ENCODE measurements around a stretch of chr12.

- RRBS, result no CpG with 5 or more reads among the region's 3 CpGs
Observed at GRCh38 chr12:45971979-45972413, 18.4 kb downstream of the SCAF11 start.

- RRBS, result 1% methylated on average over 23 of the region's 42 CpGs
Observed at GRCh38 chr12:45989652-45990168, 664 bp downstream of the SCAF11 start.

GRCh38 chr12:46159972-46160442, 108.8 kb downstream of the SLC38A1 start:
- RRBS, result no CpG with 5 or more reads among the region's 6 CpGs

DNA sequence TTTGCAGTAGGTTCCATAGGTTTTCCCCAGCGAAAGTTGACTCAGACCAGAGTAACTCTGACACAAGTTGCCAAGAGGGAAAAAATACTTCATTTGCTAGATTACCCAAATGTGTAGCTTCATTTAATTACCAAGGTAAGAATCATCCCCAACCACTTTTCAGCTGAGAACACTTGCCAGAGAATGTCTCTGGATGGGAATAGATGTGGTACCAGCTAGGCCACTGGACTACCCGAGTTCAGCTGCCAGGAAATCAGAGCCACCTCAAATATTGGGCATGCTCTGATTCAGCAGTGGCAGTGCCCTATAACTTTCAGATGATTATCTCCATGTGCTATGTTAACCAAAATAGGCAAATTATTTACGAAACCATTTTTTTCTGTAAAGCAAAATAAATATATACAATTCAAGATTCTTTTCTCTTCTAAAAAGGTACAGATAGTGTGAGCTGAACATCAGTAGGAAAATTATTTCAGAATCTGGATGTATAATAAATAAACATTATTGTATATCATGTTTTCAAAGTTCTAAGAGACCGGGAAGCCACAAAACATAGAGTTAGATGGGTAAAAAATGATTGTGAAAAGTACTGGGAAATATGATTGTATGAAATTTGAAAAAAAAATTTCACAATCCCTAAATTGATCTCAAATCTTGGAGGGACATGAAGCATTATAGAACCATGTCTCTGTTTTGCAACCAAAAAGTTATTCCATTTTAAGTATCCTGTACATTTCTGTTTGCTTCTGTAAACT, 80.5 kb downstream of the SLC38A1 start:
- RRBS, result no CpG with 5 or more reads among the region's 4 CpGs

DNA sequence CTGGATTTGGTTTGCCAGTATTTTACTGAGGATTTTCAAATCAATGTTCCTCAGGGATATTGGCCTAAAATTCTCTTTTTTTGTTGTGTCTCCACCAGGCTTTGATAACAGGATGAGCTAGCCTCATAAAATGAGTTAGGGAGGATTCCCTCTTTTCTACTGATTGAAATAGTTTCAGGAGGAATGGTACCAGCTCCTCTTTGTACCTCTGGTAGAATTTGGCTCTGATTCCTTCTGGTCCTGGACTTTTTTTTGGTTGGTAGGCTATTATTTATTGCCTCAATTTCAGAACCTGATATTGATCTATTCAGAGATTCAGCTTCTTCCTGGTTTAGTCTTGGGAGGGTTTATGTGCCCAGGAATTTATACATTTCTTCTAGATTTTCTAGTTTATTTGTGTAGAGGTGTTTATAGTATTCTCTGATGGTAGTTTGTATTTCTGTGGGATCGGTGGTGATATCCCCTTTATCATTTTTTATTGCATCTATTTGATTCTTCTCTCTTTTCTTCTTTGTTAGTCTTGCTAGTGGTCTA, 76.5 kb downstream of the SLC38A1 start:
- RRBS, result no CpG with 5 or more reads among the region's 1 CpG

- RRBS, result no CpG with 5 or more reads among the region's 12 CpGs
Observed at GRCh38 chr12:46267906-46268045, 1.1 kb downstream of the SLC38A1 start.

DNA sequence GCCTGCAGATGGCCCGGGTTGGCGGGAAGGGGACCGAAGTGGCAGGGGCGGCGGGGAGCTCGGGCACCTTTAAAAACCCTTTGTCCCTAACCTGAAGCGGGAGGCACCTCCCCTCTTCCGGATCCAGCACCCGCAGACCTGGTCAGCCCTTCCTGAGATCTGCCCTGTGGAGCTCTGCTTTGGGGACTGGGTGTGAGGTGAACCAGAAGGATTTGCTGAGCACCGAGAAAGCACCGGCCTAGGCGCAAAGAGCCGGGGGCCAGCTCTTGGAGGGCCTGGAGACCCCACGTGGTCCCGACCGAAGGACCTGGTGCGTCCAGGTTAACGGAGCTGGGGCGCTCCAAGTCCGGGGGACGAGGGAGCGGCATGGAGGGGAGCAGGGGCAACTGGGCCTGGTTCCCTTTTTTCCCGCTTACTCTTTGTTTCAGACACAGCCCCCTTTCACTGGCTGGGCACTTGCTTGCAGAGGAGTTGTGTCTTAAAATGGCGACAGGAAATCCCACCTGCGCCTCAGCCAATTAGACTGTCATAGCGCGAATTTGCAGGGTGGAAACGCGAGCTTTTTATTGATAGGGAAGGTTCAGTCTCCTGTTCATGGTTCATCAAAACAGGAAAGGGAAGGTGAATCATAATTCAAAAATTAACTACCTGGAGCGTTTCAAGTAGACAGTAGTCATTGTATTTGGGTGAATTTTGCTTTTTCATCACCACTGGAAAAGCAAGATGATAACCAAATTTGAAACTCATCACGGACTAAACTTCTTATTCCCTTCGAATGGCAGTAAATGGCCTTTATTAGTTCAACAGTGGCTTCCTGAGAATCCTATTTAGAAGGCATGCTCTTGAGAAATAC, 947 bp upstream of the SLC38A1 start:
- RRBS, result 12% methylated on average over 15 of the region's 32 CpGs

- RRBS, result no CpG with 5 or more reads among the region's 7 CpGs
Observed at GRCh38 chr12:46357096-46357871, 15.3 kb downstream of the SLC38A2 start.

GRCh38 chr12:46363702-46364777, 8.5 kb downstream of the SLC38A2 start:
- RRBS, result no CpG with 5 or more reads among the region's 11 CpGs

GRCh38 chr12:46376562-46377081, 4.0 kb upstream of the SLC38A2 start:
- RRBS, result no CpG with 5 or more reads among the region's 2 CpGs

DNA sequence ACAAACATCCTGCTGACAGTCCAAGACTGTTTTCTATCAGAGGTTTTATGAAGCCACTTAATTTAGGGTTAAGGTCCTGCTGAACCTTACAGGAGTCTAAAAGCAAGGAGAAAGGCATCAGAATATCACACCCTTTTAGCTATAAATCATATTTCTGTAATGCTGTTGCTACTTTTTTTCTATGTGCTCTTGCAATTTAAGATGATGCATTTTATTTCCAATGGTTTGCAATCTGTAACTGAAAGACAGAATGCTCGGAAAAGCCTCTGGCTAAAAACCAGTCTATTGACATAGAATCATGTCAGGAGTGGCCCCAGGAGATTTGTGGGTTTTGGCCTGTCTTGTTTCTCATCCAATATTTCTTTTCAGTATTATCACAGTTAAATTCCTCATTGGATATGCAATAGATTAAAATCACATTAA, 18.9 kb upstream of the SLC38A2 start:
- RRBS, result no CpG with 5 or more reads among the region's 1 CpG

GRCh38 chr12:46402936-46403614, 30.5 kb upstream of the SLC38A2 start:
- RRBS, result no CpG with 5 or more reads among the region's 3 CpGs

GRCh38 chr12:46494321-46494928, 121.9 kb upstream of the SLC38A2 start:
- RRBS, result no CpG with 5 or more reads among the region's 1 CpG

DNA sequence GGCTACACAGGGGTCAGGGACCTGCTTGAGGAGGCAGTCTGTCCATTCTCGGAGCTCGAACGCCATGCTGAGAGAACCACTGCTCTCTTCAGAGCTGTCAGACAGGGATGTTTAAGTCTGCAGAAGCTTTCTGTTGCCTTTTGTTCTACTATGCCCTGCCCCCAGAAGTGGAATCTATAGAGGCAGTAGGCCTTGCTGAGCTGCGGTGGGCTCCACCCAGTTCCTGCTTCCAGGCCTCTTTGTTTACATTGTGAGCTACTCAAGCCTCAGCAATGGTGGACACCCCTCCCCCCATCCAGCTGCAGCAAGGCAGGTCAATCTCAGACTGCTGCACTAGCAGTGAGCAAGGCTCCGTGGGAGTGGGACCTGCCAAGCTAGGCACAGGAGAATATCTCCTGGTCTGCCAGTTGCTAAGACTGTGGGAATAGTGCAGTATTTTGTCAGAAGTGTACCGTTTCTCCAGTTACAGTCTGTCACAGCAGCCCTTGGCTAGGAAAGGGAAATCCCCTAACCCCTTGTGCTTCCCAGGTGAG, 213.3 kb upstream of the SLC38A2 start:
- RRBS, result no CpG with 5 or more reads among the region's 6 CpGs

DNA sequence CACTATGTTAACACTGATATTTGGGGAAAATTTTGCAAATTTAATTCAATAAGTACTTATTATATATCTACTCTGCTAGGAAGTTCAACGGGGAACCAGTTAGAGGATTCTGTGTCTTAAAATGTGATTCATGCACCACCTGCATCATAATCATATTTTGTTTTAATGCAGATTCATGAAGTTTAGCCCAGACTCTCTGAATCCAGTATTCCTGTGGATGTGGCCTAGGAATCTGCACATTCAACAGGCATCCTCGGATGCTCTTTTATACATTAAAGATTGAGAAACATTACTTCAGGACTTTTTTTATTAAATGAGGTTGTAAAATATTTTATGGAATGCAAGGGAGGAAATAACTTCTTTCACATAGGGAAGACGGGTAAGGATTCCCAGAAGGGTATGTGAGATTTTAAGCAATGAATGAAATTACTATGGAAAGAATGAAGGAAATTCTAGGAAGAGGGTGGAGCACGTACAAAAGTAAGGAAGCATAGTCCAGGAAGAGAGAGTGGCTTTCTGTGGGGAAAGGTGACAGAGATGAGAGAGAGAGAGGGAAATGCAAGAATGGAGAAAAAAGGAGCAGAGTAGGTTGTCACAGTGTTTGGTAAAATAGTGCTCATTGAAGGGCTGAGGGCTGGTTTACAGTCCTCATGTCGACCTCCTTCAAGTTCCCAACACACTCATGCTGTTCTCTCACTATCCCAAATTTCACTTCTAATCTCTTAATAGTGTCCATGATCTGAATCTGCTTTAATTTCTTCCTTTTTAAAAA, 138.6 kb downstream of the SLC38A4 start:
- RRBS, result no CpG with 5 or more reads among the region's 5 CpGs

- RRBS, result 2% methylated on average over 4 of the region's 36 CpGs
Observed at GRCh38 chr12:46830386-46831426, 4.9 kb upstream of the SLC38A4 start.

GRCh38 chr12:46832093-46832682, 6.4 kb upstream of the SLC38A4 start:
- RRBS, result no CpG with 5 or more reads among the region's 17 CpGs

- RRBS, result no CpG with 5 or more reads among the region's 10 CpGs
Observed at GRCh38 chr12:46964476-46964951, 114.9 kb upstream of the PCED1B start.

GRCh38 chr12:47231470-47232081, 151.8 kb upstream of the AMIGO2 start:
- RRBS, result no CpG with 5 or more reads among the region's 9 CpGs

Measured in epithelial cell of prostate (primary cell).